Hematopoietic multipotent progenitor cell (in vitro differentiated cells): ENCODE data around the gene INPP5A.

DNA sequence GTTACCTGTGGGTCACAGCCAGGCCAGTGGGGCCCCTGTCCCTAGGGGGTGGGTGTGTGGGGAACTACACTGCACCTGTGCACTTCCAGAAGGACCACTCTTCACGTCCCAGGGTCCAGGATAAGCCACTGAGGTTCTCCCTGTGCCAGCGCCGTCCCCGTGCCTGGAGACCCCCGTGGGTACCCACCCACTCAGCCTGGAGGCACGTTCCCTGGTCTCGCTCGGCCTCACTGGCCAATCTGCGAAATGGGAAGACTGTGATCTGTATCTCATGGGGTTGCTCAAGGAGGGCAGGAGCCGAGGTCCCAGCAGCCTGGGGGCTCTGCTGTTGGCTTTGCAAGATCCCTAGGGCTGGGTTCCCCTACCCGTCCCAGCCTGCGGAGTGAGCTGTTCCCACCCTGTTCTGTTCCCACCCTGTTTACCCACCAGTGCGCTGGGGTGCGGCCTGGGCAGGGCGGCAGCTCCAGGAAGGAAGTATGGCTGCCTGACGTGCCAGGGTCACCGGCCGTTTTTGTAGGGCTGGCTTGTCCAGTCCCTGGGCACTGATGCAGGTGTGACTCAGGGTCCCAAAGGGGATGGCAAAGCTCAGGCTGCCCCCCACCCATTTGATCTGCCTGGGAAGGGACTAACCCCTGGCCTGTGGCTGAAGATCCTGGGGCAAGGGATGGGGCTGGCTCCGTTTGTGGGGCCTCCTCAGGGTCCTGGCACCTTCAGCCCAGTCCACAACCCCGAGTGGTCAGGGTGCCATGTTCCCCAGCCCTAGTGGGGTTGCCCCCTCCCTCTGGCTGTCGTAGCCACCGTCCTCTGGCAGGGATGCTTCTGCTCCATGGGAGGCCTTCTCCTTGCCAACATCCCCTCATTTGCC lies 4.8 kb downstream of the PWWP2B start:
- CAGE, long polyA plus RNA: no peak

GRCh38 chr10:132404808-132405942 lies 8.2 kb downstream of the PWWP2B start:
- CAGE, long polyA plus RNA: no peak

DNA sequence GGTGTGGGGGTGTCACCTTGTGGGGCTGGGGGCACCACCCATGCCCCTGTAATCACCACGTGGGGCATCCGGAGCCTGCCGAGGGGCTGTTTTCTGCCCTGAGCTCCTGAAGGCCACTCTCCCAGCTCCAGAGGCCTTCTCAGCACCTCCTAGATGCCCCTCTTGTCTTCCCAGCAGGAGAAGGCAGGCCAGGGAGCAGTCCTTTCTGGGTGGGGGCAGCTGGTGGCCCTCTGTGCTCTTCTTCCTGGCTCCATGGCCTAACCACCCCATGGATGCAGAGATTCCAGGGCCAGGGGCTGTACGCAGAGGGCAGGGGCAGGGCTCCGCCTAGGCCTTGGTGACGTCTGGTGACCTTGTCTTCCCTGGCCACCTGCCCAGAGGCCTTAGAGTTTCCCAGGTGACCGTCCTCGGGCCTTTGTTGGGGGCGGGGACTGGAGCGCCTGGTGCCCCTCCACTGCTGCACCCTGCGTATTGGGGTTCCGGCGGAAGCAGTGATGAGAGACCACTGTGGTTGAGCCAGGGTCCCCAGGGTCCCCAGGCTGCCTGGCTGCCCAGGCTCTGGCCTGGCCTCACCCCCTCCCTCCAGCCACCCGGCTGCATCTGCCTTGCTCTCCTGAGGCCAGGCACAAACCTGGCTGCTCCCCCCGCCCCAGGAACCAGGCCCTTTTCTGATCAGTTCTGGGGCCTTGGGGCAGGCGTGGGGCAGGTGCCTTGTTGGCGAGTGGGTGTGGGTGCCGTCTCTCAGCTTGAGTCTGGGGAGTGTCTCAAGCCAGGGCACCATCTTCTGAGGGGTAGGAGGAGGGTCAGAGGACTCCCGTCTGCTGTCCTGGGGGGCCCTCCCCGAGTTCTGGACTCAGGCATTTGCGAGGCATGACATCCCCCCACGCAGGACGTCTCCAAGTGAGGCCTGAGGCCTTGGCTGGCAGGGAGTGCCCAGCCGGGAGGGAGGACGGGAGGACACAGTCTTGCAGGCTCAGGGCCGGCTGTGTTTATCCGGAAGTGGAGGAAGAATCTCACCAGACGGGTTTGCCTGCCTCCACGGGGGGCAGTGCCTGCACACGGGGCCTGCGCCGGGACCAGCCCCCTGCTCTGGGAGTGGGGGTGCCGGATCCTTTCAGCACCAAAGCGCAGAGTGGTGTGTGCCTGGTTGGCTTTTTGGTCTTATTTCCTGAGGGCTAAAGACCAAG lies 10.5 kb downstream of the PWWP2B start:
- CAGE, long polyA plus RNA: no peak

- CAGE, long polyA plus RNA: no peak
These were observed 42.0 kb downstream of the PWWP2B start for GRCh38 chr10:132438996-132439486.

DNA sequence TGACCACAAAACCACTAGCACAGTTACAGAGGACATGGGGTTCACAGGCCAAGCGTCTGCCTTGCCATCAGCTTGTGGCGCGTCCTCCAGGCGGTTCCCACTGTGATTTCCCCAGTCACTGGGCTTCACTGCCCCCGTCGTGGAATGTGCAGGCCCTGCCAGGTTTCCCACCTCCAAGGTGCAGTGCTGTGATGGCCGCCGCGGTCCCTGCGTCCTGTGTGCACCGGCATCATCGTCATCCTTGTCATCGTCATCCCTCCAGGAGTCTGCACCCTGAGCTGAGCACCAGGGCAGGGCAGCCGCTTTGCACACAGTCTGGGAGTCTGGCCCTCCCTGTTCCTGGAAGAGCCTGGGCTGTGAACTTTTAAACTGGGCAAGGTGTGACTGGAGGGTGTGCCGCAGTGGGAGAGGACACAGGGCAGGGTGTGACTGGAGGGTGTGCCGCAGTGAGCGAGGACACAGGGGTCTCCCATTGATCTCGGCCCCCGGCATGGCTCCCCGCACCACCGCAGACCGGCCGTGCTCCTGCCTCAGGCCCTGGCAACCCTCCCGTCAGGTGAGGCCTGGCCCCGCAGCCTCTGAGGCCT lies 61.9 kb downstream of the PWWP2B start:
- CAGE, long polyA plus RNA: no peak

DNA sequence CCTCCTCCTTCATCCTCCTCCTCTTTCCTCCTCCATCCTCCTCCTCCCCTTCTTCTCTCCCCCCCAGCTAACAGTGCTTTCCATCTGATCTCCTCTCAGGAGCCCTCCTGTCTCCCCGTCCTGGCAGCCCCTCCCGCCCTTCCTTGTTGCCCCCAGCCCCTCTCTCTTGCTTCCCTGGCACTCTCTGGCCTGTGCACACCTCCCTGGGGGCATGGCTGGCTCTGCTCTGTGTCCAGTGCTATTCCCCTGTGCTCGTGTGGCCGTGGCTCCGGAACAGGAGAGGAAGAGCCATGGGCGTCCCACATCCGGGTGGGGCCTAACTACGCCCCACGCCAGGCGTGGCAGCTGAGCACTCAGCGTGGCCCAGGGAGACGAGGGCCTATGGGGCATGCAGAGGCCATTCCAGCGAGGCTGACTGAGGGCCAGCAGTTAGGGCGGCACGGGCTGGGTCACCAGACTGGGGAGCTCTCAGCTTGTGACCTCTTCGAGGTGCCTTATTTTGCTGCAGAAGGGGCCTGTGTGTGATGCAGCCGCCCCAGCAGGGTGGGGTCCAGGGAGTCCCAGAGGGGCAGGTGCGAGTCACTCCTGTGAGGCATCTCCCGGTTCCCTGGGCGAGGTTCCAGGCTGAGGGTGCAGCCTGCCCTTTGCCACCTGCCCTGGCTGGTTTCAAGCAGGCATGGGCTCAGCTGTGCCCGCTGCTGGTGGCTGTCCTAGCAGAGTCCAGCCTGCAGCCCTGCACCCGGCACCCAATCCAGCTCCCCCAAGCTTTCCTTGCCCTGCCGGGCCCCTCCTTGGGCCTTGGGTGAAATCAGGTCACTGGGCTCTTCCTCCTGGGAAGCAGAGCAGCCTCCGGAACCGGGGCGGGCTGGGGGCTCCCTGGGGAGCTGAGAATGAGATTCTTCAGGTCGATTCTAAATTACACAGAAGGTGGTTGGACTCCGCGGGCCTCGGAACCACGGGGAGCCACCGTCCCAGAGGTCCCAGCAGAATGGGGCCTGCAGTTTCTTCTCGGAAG lies 64.6 kb downstream of the PWWP2B start:
- CAGE, long polyA plus RNA: no peak

DNA sequence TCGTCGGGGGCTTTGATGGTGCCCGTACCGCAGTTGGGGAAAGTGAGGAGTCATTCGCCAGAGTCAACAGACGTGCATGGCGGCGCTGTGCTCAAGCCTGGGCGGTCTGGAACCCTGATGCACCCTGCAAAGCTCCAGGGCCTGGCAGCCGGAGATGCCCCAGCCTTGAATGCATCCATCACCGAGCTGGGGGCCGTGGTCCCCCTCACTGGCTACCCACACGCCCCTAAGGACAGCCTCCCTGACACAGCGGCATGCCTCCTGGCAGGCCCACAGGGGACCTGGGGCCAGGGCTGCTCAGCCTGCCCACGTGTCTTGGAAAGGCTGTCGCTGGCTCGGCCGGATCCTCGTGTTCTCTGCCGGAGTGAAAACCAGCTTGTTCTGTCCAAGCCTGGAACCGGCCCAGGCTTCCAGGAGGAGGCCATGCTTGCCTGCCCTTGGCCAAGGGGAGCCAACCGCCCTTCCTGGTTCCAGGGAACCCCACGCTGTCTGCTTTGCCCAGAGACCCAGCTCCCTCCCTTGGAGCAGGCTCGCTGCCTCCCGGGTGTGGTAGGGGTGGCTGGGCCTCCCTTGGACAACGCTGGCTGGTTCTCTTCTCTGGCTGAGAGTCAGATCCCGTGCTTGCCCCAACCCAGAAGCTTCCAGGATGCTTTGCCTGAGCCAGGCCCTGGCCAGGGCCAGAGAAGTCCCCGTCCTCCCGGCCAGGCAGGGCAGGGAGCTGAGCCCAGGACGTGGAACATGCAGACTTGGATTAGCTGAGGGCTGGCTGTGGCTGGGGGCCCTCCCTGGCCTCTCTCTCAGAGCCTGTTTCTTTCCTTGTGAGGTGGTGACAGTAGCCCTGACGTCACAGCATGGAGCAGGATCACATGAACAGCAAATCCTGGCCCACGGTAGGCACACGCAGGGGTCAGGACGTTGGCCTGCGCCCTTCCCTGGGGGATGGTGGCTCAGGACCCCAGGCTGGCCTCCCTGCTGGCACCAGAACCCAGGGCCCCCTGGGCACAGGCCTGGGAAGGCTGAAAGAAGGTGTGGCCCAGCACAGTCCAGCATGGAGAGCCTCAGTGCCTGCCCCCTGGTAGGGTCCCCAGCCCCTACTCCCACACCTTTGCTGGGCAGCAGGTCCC lies 67.3 kb downstream of the PWWP2B start:
- CAGE, long polyA plus RNA: no peak

DNA sequence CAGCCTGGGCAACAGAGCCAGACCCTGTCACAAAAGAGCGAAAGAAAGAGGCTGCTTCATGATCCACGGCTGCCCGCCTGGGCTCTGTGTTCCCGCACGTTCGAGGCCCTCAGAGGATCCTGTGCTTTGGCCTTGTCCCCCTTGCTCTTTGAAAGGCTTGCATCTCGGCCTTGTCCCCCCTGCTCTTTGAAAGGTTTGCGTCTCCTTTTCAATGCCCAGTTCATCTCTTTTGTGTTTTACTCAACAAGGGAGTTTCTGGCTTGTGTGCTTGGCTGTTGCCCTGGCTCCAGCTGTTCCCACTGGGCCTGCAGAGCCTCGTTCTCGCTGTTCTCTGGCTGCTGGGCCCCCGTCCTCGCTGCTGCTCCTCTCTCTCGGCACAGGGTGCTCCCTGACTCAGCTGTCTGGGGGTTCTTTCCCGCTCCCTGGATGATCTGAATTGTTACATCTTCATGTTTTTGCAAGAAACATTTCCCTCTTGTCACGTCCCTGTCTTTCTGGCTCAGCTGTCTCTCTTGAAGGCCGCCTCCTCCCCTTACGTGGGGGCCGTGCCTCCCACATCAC lies 45.1 kb upstream of the INPP5A start:
- CAGE, long polyA plus RNA: no peak

DNA sequence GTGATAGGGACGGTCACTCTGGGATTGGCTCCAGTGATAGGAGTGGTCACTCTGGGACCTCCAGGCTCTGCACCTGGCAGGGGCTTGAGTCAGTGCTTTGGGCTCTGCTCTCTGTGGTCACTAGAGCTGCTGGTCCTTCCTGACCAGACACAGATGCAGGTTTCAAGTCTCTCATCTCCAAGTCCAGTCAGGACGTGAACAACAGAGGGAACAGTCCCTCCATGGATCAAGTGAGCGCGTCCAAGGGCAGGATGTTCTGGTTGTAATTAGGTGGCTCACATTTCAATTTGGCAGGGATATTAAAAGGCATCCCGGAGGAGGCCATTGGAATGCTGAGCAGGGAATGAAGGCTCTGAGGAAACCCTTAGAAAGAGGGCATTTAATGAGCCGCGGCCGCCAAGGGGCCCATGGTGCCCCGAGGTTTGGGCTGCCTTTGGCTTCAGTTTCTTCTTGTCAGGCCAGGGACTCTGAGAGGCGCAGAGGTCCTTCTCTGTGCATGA lies 30.9 kb upstream of the INPP5A start:
- CAGE, long polyA plus RNA: no peak

DNA sequence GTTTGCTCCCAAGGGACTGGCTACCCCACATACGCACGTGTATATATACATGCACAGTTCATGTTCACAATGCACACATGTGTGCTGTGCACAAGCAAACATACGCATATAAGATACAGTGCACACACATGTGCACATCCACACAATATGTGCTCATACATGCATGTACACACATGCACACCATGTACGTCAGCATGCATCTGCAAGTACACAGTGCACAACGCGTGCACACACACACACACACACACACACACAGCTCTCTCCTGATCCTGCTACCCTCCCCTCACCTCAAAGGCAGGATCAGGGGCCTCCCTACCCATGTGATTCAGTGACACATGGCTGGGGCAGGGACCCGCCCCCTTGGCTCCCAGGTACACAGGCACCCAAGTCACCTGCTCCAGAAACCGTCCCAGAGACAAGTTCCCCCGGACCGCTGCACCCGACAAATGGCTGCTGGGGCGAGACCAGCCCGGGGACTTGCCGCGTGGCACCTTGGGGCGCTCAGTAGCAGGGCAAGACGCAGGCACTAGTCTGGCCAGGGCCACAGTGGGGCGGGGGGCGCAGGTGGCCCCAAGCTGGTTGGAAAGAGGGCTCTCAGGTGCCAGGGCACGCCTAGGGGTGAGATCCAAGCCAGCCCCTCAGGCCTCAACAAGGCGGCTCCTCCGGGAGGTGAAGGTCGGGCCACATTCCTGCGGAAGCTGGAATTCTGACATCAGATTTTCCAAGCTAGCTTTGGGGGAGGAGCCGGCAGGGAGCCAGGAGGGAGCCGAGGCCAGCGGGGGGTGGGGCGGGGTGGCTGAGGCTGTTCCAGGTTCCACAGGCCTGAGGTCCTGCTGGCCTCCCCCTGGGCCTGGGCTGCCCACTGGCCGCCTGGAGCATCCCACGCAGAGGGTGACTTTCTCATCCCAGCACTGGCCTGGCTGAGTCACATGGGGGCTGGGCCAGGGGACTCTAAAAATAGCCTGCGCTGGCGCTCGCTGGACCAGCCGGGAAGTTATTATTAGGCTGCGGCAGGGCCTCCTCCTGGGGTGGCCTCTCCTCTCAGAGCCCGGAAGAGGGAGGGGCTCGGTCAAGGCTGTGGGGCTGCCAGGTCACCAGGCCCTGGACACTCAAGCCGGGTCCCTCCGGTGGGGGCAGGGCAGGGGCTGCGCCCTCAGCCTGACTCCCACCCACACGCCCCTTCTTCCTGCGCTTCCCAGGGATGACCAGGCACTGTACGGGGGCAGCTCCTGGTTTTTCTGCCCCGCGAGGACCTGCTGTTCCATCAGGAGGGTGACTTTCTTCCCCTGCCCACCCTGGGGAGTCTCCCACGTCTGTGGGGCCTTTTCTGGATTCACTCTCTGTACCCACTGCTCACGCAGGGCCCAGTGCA lies 20.6 kb upstream of the INPP5A start:
- CAGE, long polyA plus RNA: no peak

GRCh38 chr10:132519015-132519446 lies 18.6 kb upstream of the INPP5A start:
- CAGE, long polyA plus RNA: no peak

DNA sequence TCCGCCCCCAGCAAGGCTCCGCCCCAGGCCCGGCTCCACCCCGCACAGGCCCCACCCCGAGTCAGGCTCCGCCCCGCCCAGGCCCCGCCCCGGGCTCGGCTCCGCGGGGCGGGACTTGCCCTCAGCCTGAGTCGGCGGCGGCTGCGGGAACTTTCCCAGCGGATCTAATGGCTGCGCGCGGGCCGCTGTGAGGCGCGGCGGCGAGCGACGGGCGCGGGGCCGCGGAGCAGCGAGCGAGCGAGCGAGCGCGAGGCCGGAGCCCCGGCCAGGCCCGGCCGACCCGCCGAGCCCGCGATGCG lies at the start of gene INPP5A:
Gene INPP5A, plus strand, starts transcription at position 114 of the 299 bp plus-strand sequence.
- CAGE, long polyA plus RNA: no peak

GRCh38 chr10:132550894-132552166 lies 13.7 kb downstream of the INPP5A start:
- CAGE, long polyA plus RNA: no peak

GRCh38 chr10:132571039-132571554 lies 33.5 kb downstream of the INPP5A start:
- CAGE, long polyA plus RNA: no peak

DNA sequence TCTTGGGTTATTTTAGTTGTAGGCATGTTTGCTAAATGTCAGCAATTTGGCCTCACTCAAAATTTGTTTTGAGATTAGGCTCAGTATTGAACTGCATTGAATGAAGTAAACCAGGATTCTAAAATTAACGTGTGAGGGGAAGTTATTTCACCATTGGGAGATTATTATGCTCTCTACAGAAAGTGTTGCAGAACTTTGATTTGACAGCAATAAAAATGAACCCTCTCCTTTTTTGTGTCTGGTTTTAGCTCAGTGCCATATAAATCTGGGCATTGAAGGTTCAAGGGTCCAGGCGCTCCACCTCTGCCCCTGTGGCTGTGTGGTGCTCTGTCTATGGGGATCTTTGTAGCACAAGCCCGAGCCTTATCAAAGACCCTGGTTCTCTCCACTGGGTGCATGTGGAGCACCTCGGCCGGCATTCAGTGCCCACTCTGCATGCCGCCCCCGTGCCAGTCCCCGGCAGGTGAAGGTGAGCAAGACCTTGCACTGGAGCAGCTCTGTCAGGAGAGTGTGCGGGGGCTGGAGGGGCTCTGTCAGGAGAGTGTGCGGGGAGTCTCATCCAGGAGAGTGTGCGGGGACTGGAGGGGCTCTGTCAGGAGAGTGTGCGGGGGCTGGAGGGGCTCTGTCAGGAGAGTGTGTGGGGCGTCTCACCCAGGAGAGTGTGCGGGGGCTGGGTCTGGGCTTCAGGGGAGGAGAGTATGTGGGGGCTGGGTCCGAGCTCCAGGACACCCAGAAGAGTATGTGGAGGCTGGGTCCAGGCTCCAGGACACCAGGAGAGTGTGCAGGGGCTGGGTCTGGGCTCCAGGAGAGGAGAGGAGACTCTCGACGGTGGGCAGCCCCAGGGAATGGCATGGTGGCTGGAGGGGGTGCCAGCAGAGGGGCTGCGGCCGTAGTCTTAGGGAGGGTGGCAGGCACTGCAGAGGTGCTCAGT lies 40.7 kb downstream of the INPP5A start:
- CAGE, long polyA plus RNA: no peak

DNA sequence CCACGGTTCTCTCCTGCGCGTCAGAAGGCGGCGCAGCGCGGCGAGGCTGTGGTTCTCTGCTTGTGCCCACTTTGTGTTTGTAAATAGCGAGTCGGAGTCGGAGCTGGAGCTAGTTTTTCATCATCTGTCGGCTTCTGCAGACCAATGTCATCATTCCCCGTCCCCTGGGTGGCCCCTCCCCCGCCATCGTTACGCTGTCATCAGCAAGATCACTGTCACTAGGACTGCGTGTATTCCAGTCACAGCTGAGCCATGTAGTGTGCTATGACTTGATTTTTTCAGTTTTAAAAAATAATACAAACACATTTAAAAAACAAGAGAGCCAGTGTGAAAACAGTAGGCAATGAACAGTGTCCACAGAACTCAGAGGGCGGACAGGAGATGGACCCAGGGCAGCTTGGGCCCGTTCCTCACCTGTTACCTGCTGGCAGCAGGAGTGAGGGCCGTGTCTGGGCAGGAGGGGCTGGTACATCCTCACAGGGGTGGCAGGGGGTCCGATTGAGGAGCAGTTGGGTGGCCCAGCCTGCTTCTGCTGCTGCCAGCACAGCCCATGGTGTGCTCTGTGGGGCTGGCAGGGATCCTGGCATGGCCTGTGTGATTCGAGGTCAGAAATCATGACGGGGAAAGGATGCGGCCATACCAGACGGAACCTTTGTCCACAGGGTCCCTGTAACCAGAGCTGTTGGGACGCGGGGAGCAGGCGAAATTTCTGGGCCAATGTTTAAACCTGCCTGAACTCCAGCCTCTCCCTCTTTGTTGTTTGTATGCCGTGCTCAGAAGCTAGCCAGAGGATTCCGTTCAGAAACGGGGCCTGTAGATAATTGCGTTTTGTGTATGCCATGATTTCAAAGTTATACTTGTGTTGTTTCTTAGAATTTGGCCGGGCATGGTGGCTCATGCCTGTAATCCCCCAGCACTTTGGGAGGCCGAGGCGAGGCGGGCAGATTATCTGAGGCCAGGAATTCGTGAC lies 49.5 kb downstream of the INPP5A start:
- CAGE, long polyA plus RNA: no peak

DNA sequence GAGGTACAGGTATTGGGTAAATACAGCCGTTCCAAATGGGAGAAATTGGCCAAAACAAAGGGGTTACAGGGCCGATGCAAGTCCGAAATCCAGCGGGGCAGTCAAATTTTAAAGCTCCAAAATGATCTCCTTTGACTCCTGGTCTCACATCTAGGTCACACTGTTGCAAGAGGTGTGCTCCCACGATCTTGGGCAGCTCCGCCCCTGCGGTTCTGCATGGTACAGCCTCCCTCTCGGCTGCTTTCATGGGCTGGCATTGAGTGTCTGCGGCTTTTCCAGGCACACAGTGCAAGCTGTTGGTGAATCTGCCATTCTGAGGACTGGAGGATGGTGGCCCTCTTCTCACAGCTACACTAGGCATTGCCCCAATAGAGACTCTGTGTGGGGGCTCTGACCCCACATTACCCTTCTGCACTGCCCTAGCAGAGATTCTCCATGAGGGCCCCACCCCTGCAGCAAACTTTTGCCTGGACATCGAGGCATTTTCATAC lies 61.7 kb downstream of the INPP5A start:
- CAGE, long polyA plus RNA: no peak

DNA sequence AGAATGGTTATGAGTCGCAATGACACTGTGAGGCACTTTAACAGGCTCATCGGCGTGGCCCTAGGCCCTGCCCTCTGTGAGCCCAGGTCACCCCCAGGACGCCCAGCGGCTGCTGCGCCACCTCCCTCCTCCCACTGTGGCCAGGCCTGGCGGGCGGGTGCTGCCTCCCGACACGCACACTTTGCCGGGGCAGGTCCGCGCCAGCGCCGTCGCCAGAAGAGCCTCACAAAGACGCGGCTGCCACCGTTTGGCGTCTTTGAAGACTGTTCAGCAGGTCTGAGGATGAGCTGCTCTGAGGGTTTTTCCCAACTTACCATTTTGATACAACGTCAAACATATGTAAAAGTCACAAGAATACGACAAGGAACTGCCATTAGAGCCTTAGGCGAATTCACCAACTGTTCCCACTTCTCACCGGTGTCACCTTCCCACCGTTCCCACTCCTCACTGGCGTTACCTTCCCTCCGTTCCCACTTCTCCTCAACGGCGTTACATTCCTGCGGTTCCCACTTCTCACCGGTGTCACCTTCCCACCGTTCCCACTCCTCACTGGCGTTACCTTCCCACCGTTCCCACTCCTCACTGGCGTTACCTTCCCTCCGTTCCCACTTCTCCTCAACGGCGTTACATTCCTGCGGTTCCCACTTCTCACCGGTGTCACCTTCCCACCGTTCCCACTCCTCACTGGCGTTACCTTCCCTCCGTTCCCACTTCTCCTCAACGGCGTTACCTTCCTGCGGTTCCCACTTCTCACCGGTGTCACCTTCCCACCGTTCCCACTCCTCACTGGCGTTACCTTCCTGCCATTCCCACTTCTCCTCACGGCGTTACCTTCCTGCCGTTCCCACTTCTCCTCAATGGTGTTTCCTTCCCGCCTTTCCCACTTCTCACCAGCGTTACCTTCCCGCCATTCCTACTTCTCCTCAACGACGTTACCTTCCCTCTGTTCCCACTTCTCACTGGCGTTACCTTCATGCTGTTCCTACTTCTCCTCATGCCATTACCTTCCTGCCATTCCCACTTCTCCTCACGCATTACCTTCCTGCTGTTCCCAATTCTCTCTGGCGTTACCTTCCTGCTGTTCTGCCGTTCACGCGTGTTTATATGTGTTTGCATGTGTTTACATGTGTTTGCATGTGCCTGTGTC lies 22.7 kb upstream of the CFAP46 start:
- CAGE, long polyA plus RNA: no peak

DNA sequence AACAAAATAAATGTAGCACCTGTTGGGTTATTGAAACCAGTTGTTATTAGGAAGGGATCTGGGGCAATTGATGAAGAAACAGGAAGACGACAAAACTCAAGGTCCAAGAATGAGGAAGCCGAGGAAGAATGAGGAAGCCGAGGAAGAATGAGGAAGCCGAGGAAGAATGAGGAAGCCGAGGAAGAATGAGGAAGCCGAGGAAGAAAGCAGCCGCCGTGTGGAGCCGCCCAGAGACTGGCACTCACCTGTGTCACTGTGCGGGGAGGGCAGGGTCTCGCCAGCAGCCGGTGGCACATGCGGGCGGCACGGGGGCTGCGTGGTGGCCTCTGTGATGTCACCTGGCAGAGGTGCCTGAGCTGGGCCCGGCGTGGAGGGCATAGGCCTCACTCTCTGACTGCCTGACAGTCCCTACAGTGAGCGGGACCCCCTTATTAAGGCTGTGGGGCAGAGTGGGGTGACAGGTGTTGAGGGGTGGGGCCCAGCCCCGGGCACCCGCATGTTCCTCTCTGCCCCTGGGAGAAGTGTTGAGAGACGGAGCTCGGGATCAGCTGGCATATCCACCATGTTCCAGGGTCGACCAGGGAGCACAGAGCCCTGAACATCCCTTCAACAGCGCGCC lies 71.2 kb upstream of the CFAP46 start:
- CAGE, long polyA plus RNA: no peak

- CAGE, long polyA plus RNA: no peak
These were observed 18.9 kb downstream of the ADAM8 start for GRCh38 chr10:133257333-133258536.